SK-N-SH (cell line): ENCODE results near the genes DPY19L2 and XPOT.

GRCh38 chr12:57727389-57728133, 11.0 kb downstream of the AGAP2 start:
- RRBS: 98% methylated on average over 5 of the region's 43 CpGs
CAGE:
- cytosol, long polyA plus RNA: no peak
- long polyA plus RNA: no peak
- nucleus, long polyA plus RNA: no peak

- RRBS: no CpG with 5 or more reads among the region's 10 CpGs
CAGE:
- cytosol, long polyA plus RNA: no peak
- long polyA plus RNA: no peak
- nucleus, long polyA plus RNA: no peak
These were observed 41.5 kb upstream of the CTDSP2 start for GRCh38 chr12:57887957-57888454.

DNA sequence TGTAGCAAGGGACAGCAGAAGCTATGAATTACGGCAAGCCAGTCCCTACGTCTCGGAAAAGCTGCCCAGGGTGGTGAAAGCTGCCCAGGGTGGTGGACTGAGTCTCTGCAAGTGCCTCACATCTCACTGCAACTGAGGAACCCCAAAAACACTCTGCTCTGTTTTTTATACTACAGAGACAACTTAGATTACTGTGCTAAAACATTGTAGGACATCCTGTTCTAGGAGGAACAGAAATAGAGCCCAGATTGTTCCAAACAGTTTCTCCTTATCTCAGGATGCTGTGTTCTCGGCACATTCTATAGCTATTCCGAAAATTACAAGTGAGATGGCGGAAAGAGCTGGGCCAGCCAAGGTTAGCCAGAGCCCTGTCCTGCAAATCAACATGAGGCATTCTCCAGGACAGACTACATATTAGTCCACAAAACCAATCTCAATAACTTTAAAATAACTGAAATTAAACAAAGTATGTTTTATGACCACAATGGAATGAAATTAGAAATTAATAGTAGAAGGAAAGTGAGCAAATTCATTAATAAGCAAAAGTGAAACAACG, 138.7 kb downstream of the LRIG3 start:
- RRBS: no CpG with 5 or more reads among the region's 7 CpGs
CAGE:
- cytosol, long polyA plus RNA: no peak
- long polyA plus RNA: no peak
- nucleus, long polyA plus RNA: no peak

DNA sequence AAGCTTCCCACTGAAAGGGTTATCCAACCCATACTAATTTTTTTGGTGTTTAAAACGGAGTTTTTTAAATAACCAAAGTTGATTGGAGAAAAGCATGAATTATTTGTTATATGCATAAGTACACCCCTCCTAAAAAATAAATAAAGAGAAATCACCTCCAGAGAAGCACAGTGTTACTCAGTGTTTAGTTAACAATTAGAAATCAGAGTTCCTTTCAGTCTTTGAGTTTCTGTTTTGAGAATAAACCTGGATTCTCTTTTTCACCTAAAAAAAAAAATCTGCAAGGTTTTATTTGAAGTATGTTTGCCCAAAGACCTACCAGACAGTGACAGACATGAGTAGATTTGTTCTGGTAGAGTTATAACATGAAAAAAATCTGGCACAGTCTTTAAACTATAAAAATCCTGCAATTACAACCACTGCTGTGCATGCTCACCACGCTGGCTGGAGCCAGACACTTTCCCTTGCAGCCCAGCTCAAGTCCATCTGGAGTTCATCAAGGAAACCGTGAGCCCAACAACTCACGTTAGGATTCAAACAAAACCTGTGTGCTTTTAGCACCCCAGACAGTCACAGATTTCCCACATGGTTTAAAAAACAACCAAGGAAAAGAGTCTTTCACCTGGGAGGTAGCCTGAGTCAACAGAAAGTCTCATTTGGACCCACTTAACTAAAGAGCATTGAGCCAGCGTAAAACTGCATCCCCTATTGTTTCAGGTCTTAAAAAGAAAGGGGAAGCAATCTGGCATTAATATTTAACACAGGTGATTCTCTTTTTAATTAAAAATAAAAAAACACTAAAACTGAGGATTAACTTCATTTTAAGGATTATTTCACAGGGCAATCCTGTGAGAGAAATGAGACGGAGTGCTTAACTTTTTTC, 4.8 kb downstream of the LRIG3 start:
- RRBS: no CpG with 5 or more reads among the region's 6 CpGs
CAGE:
- cytosol, long polyA plus RNA: no peak
- long polyA plus RNA: no peak
- nucleus, long polyA plus RNA: no peak

GRCh38 chr12:59486915-59487147, 109.0 kb upstream of the SLC16A7 start:
- RRBS: no CpG with 5 or more reads among the region's 1 CpG
CAGE:
- cytosol, long polyA plus RNA: no peak
- long polyA plus RNA: no peak
- nucleus, long polyA plus RNA: no peak

DNA sequence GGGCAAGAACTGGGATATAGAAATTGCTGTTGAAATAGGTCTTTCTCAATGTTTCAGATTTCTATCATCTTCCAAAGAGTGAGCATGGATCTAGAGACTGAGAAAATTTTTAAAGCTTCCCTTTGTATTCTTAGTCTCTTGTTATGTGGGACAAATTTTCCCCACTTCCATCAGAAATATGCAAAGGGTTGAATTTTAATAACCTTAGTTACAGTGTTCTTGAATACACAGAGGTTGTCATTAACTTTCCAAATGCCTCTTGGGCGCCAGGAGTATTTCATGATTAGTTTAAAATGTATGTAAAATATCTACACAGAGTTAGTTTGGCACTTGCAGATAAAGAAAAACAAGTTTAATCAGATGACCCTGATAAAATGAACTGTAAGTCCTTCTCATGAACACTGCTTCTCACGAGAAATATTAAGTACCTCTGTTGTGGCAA, 121.3 kb downstream of the SLC16A7 start:
- RRBS: no CpG with 5 or more reads among the region's 2 CpGs
CAGE:
- cytosol, long polyA plus RNA: no peak
- long polyA plus RNA: no peak
- nucleus, long polyA plus RNA: no peak

GRCh38 chr12:62387264-62387682, 79.4 kb upstream of the MON2 start:
- RRBS: no CpG with 5 or more reads among the region's 3 CpGs
CAGE:
- cytosol, long polyA plus RNA: no peak
- long polyA plus RNA: no peak
- nucleus, long polyA plus RNA: no peak

GRCh38 chr12:62478542-62479019, 12.0 kb downstream of the MON2 start:
CAGE:
- cytosol, long polyA plus RNA: no peak
- long polyA plus RNA: no peak
- nucleus, long polyA plus RNA: no peak

DNA sequence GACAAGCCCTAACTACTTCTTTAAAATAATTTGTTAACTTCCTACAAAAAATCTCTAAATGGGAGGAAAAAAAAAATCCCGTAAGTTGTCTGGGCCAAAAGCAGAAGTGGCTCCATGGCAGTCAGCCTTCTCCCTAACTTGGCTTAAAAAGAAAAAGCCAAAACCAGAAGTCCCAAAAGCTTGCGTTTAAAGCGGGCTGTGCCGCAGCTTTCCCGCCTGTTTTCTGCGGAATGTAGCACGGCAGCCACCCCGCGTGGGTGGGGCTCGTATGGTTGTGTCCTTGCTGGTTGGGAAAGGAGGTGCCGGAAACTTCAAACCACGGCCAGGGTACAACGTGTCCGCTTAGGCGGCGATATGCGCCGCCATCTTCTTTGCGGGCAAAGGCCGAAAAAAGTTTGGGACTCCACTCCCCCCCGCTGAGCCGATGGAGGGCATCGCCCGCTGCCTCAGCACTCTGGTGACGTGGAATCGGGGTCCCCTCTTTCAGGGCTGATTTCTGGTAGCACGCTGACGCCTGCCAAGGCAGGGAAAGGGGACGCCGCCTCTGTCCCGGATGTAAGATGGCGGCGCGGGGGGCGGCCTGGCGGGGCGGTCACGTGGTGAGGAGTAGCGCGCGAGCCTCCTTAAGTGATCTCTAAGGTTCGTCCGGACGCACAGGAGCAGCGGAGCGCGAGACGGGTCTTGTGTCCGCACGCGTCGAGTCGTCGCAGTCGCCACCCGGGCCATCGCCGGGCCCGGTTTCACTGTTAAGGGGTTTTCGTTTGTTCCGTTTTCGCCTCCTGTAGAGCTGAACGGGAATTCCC, 135.8 kb downstream of the MON2 start:
- RRBS: 2% methylated on average over 26 of the region's 63 CpGs
CAGE:
- cytosol, long polyA plus RNA: no peak
- long polyA plus RNA: no peak
- nucleus, long polyA plus RNA: no peak

DNA sequence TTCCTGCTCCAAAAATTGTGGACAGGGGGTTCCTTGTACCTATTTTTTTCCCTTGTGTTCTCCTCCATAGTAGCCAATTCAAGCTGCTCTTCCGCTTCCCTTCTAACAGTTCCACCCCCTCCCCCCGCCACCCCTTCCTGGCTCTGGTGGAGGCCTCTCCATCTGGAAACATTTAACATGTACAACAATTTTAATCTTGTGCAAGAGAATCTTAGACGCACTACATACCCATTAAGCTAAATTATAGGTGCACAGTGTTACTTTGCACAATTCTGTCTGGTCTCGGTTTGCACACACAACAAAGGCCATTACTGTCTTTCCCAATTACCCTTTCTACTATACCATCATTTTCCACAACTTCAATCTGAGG, 218.3 kb downstream of the MON2 start:
- RRBS: no CpG with 5 or more reads among the region's 4 CpGs
CAGE:
- cytosol, long polyA plus RNA: no peak
- long polyA plus RNA: no peak
- nucleus, long polyA plus RNA: no peak

- RRBS: no CpG with 5 or more reads among the region's 4 CpGs
CAGE:
- cytosol, long polyA plus RNA: no peak
- long polyA plus RNA: no peak
- nucleus, long polyA plus RNA: no peak
These were observed 84.3 kb downstream of the PPM1H start for GRCh38 chr12:62850459-62851157.

DNA sequence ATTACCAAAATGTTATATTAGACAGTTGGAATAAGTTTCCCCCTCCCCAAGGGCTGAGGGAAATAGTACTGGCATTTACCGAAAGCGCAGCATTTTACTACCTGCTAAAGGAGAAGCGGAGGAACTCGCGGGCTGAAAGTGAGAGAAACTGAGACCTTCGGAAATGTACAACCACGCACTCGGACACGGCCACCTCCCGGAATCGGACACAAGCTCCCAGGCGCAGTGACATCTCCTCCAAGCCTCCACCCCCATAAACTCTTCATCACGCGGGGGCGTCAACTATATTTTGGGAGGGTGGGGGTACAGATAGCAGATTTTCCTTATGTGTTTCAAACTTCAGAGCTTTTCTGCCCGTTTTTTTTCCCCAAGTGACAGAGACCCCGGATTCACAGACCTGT, 1.1 kb downstream of the PPM1H start:
- RRBS: 5% methylated on average over 1 of the region's 17 CpGs
CAGE:
- cytosol, long polyA plus RNA: no peak
- long polyA plus RNA: no peak
- nucleus, long polyA plus RNA: no peak

- RRBS: no CpG with 5 or more reads among the region's 3 CpGs
CAGE:
- cytosol, long polyA plus RNA: no peak
- long polyA plus RNA: no peak
- nucleus, long polyA plus RNA: no peak
These were observed 105.8 kb downstream of the AVPR1A start for GRCh38 chr12:63045160-63045702.

DNA sequence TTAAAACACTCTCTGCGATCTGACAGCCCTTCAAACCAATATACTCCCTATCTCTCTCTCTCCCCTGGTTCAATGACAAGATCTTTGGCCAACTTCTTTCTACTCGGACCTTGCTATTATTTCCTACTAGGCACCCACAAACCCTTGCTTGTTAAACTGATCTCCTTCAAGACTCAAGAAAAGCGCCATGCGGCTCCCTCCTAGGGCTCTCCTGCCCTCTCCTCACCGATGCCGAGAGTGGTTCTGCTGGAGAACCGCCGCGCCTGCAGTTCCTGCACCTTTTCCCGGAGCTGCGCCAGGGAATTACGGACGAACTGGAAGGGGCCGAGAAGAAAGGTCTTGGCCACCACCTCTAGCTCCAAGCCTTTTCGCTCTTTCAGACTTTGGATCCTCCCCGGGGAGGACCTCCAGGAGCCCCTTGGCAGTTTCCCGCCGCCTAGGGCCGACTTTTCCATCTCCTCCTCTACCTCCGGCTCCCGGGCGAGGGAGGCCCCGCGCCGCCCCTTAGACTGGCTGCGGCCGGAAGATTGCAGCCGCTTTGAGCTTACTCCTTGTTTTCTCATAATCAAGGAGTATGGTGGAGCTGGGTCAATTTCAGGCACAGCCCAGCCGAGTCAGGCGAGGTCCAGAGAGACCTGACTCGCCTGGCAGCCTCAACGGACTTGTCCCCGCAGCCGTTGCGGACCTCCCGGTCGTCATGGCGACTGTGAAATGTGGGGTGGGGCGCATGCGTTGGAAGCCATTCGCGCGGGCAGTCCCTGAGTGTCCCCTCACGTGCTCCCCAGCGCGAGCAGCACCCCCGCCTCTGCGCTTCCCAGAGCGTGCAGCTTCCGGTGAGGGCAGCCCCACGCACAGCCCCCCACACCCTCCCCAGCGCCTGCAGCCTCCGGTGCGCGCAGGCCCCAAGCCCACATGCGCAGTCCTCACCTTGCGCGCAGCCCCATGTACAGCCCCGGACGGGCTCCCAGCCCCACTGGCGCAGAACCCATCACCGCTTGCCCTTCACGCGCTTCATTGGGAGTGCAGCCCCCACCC, at the start of gene DPY19L2:
TSS of gene DPY19L2 (minus strand) at position 663 of the 1,035 bp plus-strand sequence.
- RRBS: 1% methylated on average over 19 of the region's 64 CpGs
CAGE:
- cytosol, long polyA plus RNA: no peak
- long polyA plus RNA: no peak
- nucleus, long polyA plus RNA: start-site peak on the minus strand centred at position 381 of the sequence, 250 bp wide, 31 and 20 reads in 2 replicates; start-site peak on the minus strand centred at position 683 of the sequence, 76 bp wide, 34 and 121 reads in 2 replicates

DNA sequence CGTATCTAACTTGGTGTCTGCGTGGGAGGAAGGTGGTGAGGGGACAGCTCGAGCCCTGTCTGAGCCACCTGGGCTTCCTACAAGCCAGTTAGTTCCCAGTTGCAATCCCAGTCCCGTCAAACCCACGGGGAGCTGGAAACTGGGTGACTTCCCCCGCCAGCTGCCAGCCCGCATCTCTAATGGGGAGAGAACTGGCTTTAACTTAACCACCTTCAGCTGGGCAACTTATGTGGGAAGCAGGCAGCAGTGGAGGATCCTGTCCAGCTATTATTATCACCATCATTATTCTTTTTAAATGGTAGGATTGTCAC, 404 bp downstream of the SRGAP1 start:
- RRBS: no CpG with 5 or more reads among the region's 7 CpGs
CAGE:
- cytosol, long polyA plus RNA: no peak
- long polyA plus RNA: no peak
- nucleus, long polyA plus RNA: no peak

- RRBS: no CpG with 5 or more reads among the region's 5 CpGs
CAGE:
- cytosol, long polyA plus RNA: no peak
- long polyA plus RNA: no peak
- nucleus, long polyA plus RNA: no peak
These were observed 138.8 kb downstream of the KICS2 start for GRCh38 chr12:64083277-64083713.

DNA sequence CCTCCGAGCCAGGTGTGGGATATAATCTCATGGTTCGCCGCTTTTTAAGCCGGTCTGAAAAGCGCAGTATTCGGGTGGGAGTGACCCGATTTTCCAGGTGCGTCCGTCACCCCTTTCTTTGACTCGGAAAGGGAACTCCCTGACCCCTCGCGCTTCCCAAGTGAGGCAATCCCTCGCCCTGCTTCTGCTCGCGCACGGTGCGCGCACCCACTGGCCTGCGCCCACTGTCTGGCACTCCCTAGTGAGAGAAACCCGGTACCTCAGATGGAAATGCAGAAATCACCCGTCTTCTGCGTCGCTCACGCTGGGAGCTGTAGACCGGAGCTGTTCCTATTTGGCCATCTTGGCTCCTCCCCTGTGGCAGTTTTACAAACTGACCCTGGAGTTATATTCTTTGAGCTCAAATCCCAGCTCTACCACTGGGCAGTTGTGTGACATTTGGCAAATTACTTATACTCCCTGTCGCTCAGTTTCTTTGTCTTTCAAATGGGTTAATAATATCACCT, 71.0 kb upstream of the KICS2 start:
- RRBS: no CpG with 5 or more reads among the region's 26 CpGs
CAGE:
- cytosol, long polyA plus RNA: no peak
- long polyA plus RNA: no peak
- nucleus, long polyA plus RNA: no peak

DNA sequence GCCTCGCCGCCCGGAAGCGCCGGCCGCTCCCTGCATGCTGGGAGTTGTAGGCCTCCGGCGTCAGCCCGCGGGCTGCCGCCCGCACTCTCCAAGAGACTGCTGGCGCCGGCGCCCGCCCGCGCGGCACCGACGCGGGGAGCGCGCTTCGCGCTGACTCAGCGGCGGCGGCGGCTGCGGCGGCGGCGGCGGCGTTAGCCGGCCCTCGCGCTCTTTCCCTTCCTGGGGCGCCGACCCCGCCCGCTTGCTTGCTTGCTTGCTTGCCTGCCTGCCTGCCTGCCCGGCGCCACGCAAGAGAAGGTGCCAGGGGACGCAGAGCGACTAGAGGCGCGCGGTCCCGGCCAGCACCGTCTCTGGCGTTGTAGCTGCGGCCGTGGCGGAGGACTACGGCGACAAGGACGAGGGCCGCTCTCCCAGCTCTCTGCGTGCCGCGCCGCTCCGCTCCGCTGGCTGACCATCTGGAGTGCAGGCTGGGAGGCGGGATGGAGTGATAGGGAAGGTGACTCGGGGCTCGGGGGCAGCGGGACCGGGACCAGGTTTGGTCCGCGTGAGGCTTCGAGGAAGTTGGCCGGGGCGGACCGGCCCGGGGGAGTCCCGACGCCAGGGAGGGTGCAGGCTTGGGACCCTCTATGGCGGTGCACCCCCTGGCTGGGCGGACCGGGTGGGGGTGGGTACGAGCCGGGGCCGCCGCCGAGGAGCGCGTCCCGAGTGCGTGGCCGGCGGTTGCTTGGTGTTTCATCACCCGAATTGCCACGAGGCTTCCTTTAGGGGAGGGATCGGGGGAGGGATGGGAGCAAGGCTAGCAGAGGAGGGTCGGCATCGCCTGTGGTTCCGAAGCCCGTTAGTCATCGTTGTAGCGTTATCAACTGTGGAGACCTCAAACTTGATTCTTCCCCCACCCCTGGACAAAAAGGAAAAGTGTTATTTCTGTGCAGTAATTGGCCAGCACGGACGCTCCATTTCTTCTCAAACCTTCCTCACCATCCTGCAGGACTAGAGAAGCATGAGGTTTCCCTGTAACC, at the start of gene XPOT:
TSS of gene XPOT (plus strand) at position 84 of the 1,019 bp plus-strand sequence.
- RRBS: 2% methylated on average over 35 of the region's 106 CpGs
CAGE:
- cytosol, long polyA plus RNA: start-site peak on the plus strand centred at position 193 of the sequence, 135 bp wide, 128 and 233 reads in 2 replicates
- long polyA plus RNA: start-site peak on the plus strand centred at position 202 of the sequence, 94 bp wide, 31 and 120 reads in 2 replicates
- nucleus, long polyA plus RNA: no peak

GRCh38 chr12:64596295-64596834, 13.9 kb upstream of the RASSF3 start:
- RRBS: no CpG with 5 or more reads among the region's 5 CpGs
CAGE:
- cytosol, long polyA plus RNA: no peak
- long polyA plus RNA: no peak
- nucleus, long polyA plus RNA: no peak

DNA sequence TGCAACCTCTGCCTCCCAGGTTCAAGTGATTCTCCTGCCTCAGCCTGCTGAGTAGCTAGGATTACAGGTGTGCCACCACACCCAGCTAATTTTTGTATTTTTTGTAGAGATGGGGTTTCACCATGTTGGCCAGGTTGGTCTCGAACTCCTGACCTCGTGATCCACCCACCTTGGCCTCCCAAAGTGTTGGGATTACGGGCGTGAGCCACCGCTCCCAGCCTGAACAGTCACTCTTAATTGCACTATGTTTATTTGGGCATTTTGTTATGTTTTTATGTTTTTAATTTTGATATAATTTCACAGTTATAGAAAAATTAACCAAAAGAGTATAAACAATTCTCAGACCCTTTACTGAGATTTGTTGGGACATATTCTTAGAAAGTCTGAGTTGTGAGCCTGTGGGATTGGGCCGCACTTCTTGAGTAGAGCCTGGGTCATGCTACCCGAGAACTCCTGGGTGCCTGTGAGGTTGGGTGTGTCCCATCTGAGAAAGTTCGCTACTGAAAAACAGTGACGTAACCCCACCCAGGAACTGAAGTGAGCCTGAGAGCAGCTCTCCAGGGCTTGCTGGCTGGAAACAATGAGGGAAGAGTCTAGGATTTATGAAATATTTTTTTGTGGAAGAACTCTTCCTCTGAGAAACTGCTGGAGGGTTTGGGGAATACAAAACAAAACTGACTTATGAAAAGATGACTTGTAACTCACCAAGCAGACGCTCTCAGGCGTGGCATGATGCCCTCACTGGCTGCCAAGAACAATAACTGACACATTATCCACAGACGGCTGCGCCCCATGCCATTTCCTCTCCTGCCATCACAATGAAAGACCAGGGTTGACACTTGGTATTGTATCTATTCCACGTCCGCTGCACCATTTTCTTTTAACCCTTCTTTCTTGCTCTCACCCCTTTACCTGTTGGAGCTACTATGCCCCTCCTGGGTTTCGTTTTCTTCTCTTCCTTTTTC, 69.1 kb downstream of the RASSF3 start:
- RRBS: no CpG with 5 or more reads among the region's 16 CpGs
CAGE:
- cytosol, long polyA plus RNA: no peak
- long polyA plus RNA: no peak
- nucleus, long polyA plus RNA: no peak